ENCODE measurements around the gene STPG4.

GRCh38 chr2:46179045-46179760 is 118.0 kb upstream of the EPAS1 start:
- PRO-cap: no peak
- RAMPAGE, long total RNA, 2 experiments: no peak in any of the 2 experiments

- PRO-cap: no peak
- RAMPAGE, long total RNA, 2 experiments: no peak in any of the 2 experiments
Measured at GRCh38 chr2:46186878-46187691, 110.1 kb upstream of the EPAS1 start.

GRCh38 chr2:46277656-46277992 is 19.6 kb upstream of the EPAS1 start:
- PRO-cap: no peak
- RAMPAGE, long total RNA, 2 experiments: no peak in any of the 2 experiments

DNA sequence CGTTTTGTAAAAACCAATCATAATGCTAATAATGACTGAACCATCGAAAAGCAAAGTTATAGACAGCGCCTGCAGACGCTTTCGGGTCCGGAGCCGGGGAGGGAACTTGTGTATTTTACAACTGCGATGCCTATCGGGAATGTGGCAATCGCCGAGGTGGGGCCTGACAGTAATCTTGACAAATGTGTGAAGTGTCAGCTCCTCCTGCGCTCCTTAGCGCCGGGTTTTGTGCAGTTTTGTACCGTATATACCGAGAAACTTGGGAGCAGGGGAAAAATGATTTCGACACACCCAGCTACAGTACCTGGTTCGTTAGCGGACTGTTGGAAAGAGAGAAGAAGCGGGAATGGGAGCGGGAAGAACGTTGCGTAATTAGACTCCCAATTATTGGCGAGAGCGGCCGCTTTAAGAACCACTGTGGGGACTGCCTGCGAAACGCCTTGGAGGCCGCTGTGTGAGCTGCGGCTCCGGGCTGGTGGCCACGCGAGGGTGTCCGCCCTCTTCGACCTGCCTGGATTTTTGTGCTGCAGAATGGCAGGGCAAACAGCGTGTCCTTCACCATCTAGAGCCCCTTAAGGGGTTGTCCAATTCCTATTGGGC is 2.4 kb downstream of the EPAS1 start:
- PRO-cap: bidirectional peak, plus-strand start at position 415 of the sequence, minus-strand start at position 108 of the sequence
- RAMPAGE, long total RNA, 2 experiments: no peak in any of the 2 experiments

DNA sequence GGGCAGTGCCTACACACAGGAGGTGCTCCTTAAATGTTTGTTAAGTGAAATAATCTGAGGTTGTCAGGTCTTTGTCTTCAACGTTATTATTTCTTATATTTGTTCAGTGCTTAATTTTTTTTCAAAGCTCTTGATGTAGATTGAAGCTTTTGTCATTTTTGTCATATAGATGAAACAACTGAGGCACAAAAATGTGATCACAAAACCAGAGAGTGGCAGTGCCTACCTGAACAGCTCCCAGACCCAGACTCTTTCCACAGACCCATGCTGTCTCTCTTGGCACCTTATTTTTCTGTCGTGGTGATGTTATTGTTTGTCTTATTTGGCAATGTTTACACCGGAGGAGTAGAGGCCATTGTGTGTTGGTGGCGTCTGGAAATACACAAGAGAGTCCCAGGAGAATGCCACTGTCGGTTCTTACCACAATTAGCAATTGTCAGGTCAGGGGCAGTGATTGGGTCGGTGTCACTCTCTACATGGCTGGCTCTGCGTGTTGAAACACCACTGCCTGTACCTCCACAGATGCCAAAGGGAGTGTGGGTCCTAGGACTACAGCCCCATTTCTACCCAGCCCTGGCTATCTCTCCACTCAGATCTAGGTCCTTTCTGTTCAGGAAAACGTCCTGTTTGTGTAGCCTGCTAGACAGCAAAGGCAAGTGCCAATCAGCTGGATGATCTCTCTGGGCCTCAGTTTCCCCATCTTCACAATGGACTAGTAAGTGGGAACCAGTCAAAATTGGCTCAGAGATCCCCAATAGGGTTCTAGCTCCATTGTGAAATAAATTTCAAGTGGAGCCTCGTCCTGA is 16.9 kb downstream of the EPAS1 start:
- PRO-cap: no peak
- RAMPAGE, long total RNA, 2 experiments: no peak in any of the 2 experiments

- PRO-cap: no peak
- RAMPAGE, long total RNA, 2 experiments: no peak in any of the 2 experiments
Measured at GRCh38 chr2:46366586-46366943, 69.4 kb downstream of the EPAS1 start.

GRCh38 chr2:46452541-46452749 is 89.8 kb upstream of the RHOQ start:
- PRO-cap: no peak
- RAMPAGE, long total RNA, 2 experiments: no peak in any of the 2 experiments

- PRO-cap: no peak
- RAMPAGE, long total RNA, 2 experiments: no peak in any of the 2 experiments
Measured at GRCh38 chr2:46519780-46520345, 22.4 kb upstream of the RHOQ start.

DNA sequence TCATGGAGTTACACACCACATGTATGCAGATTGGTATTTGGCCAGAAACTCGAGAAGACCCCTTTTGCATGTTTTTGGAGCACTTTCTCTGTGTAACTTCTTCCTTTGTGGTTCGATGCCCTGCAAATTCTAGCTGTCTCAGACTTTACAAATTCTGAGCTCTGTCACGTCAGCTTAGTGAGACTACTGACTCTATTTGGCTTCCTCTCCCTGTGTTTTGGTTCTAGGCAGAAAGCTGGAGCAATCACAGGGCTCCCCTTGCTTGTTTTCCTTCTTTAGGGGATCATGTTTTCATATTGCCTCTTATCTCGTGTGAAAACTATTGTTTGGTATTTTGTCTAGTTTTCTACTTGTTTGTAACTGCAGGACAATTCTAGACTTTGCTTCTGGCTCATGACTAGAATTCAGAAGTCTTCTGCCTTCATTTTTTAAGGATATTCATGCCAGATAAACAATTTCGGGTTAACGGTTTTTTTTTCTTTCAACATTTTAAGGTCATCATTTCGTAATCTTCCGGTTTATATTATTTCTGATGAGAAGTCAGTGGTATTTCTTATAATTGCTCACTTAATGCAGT is 18.1 kb downstream of the SOCS5 start:
- PRO-cap: no peak
- RAMPAGE, long total RNA, 2 experiments: no peak in any of the 2 experiments

- PRO-cap: no peak
- RAMPAGE, long total RNA, 2 experiments: no peak in any of the 2 experiments
Measured at GRCh38 chr2:46848994-46849441, 66.6 kb downstream of the MCFD2 start.

- PRO-cap: no peak
- RAMPAGE, long total RNA, 2 experiments: no peak in any of the 2 experiments
Measured at GRCh38 chr2:46888266-46888853, 27.2 kb downstream of the MCFD2 start.

DNA sequence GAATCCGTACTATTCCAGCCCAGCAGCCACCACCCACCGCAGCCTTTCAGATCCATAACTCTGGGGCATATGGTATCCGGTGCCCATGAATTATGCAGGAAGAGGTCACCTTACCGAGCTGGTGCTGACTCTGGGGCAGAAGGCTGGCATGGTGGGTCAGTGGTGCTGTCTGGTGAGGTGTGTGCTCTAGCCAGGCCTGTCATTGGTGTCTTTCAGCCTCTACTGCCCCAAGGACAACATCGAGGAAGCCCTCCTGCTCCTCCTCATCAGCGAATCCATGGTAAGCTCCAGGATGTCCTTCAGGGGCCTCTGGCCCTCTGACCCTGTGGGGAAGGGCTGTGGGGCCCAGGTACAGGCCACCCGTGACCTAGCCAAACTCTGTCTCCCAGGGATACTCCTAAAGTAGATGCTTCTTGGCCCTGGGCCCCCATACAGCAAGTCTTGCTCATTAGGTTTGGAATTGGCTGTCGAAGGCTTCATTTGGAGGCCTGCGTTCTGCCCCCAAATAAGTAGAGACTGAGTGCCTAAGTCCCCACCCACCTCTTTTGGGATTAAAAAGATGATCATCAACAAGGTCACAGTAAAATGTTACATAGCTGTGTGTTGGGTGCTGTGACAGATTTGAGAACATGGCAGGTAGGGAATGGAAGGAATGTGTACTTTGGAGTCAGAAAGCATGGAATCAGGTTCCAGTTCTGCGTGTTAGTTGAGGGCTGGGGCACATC is 54.1 kb downstream of the TTC7A start:
- PRO-cap: no peak
- RAMPAGE, long total RNA, 2 experiments: no peak in any of the 2 experiments

DNA sequence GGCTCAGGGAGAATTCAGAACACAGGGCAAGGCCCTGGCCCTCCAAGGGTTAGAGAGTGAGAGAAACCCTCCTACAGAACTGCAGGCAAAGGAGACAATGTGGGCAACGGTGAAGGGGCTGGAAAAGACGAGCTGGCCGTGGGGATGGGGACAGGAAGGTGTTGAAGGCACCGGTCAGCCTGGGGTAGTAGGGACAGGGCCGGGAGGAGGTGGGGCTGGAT is 66.8 kb downstream of the TTC7A start:
- PRO-cap: no peak
- RAMPAGE, long total RNA, 2 experiments: no peak in any of the 2 experiments

DNA sequence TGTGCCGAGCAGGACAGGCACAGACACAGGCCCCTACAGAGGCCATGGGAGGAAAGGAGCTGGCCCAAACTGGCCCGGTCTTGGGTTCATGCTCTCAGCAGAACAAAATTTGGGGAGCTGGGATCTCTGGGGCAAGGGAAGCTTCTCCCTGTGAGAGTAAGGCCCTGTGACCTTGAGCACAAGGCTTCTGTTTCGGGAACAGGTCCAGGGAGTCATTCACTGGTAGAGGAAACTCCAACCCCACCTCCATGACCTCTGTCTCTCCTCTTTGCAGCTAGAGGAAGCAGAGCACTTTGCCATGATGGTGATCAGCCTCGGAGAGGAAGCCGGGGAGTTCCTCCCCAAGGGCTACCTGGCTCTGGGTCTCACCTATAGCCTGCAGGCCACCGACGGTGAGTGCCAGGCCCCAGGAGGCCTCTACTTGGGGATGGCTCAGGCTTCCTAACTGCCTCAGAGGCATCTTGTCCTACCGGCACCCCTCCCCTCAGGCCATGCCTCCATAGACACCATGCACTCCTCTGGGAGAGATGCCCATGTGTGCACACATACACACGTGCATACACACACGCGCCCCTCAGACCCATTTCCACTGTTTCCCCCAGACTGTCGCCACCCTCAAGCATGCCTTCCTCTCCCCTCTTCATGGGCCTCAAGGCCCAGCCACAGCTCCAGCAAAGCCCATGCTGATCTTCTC is 80.7 kb downstream of the TTC7A start:
- PRO-cap: no peak
- RAMPAGE, long total RNA, 2 experiments: no peak in any of the 2 experiments

GRCh38 chr2:47078872-47079535 is 76.1 kb downstream of the STPG4 start:
- PRO-cap: no peak
- RAMPAGE, long total RNA, 2 experiments: no peak in any of the 2 experiments

DNA sequence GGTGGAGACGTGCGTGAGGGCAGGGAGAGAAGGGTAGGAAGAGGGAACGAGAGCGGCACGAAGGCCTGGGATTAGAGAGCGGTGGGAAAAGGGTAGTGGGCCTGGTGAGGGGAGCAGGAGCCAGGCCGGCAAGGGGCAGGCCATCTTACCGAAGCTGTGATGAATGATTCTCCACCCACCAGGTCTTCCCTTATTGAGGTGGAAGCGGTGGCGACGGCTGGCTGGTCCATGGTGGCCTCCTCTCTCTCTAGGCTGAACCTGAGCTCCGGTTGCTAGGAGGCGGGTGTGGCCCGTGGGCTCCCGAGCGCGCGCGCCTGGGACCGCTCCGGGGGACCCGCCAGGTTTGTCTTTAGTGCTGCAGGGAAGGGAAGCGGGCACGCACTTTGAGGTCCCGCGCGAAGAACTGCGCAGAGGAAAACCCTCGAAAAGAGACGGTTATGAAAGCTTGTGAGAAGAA is at the start of gene STPG4:
Gene STPG4, minus strand, starts transcription at position 287 of the 457 bp plus-strand sequence.
- PRO-cap: no peak
- RAMPAGE, long total RNA, 2 experiments: no peak in any of the 2 experiments

- PRO-cap: no peak
- RAMPAGE, long total RNA, 2 experiments: no peak in any of the 2 experiments
Measured at GRCh38 chr2:47174092-47174502, 2.2 kb downstream of the CALM2 start.

DNA sequence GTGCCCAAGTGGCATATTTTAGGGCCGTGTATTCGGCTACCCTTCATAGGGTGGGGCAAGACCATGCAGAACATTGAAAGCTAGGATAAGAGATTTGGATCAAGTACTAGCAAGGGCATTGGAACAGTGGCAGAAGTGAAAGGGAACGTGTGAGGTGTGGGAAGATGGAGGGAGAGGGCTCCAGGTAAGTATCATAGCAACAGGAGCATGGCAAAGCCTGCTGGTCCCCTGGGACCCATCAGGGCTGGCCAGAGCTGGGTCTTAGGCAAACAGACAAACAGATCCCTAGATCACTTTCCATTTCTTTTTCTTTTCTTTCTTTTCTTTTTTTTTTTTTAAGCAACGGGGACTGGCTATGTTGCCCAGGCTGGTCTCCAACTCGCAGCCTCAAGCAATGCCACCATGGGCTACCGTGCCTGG is 95.2 kb upstream of the CALM2 start:
- PRO-cap: no peak
- RAMPAGE, long total RNA, 2 experiments: no peak in any of the 2 experiments

DNA sequence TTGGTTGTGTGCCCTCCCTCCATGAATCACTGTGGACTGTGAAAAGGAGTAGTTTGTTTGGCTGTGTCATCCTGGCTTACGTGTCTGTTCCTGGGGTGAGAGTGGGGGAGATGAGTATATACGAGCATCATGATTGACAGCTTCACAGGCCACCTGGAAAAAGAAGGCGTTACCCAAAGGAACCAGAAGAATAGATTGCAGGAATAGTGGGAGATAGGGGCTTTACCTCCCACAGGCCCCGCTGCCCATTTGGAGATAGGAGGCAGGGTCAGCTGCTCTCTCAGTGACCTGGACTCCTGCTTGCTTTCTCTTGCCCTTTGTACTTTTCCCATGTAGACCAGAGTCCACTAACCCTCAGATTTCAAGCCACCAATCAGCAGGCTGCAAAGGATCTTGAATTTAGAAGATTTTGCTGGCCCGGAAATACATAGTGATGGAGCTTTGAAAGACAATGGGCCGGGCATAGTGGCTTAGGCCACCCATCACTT is 58.1 kb upstream of the MSH6 start:
- PRO-cap: no peak
- RAMPAGE, long total RNA, 2 experiments: no peak in any of the 2 experiments

DNA sequence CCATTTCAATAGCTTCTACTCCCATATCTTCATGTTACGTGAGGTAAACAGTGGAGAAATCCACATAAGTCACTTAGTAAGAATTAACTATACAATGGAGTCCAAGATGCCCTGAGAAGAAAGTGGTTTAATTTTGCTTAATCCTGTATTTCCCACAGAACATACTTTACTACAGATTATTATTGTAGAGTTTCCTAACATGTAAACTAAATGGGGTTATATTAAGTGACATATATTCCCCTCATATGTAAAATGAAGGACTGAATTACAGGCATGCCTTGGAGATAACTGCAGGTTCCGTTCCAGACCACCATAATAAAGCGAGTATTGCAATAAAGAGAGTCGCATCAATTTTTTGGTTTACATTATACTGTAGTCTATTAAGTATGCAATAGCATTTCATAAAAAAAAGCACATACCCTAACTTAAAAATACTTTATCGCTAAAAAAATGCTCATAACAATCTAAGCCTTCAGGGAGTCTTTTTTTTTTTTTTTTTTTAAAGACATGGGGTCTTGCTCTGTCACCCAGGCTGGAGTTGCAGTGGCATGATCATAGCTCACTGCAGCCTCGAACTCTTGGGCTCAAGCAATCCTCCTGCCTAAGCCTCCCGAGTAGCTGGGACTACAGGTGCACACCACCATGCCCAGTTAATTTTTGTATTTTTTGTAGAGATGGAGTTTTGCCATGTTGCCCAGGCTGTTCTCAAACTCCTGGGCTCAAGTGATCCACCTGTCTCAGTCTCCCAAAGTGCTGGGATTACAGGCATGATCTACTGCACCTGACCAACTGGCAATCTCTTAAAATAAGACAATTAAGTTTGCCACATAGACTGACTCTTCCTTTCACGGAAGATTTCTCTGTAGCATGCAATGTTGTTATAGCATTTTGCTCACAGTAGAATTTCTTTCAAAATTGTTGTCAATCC is 31.2 kb downstream of the MSH6 start:
- PRO-cap: no peak
- RAMPAGE, long total RNA, 2 experiments: no peak in any of the 2 experiments

Data from breast epithelium (tissue), 2 donors.